GM23248 (cell line): ENCODE measurements around the genes TAFA1 and UBA3.

GRCh38 chr3:65924278-65924902 lies 114.3 kb downstream of the MAGI1 start:
- RAMPAGE, long total RNA: no peak

GRCh38 chr3:66037541-66038263 lies 1.0 kb downstream of the MAGI1 start:
- RAMPAGE, long total RNA: no peak

DNA sequence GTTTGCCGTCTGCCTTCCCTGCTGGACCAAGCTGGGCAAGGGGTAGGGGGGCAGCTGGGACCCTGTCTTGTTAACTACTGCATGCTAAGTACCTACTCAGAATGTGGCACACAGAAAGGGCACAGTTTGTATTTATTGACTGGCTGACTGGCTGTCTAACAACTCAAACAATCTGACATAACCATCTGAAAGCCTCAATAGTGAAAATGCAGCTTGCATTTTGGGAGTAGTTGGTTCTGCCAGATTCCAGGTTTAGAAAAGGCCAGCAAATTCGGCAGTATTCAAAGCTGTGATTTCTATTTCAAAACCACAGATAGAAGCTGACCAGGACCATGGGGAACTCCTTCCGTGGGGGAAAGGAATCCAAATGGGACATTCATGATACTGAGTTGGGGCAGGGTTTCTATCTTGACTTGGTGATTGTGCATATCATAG lies 16.7 kb upstream of the MAGI1 start:
- RAMPAGE, long total RNA: no peak

- RAMPAGE, long total RNA: no peak
Observed at GRCh38 chr3:66153417-66153853, 67.4 kb upstream of the SLC25A26 start.

GRCh38 chr3:66194624-66194872 lies 26.3 kb upstream of the SLC25A26 start:
- RAMPAGE, long total RNA: no peak

DNA sequence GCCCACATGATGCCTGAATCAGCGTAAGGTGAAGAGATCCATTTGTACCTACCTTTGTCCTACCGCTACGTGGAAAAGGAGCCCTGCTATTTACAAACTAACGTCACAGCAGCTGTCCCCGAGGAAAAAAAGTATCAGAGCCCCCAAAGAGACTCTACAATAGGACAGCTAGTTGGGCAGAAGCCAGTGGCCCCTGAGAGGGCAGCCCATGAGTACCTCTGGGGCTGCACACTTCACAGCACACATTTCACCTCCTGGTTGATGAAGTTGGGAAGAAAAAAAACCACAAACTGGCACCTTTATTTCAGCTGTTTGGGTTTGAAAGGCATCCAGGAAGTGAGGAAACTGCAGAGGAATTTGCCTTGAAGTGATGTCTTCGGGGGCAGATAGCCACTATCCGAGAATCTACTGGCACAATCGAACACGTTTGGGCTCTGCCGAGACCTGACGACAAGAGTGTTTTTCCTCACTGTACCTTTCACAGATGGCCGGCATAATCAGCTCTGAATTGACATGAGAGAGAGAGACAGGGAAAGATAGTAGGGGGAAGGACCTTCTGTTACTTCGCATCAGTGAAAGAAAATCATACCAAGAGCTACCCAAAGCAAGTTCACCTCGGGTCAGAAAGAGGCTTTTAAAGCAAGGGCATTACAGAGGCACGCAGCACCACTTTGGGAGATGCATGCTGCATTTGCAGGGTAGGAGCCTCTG lies 59.7 kb downstream of the LRIG1 start:
- RAMPAGE, long total RNA: no peak

- RAMPAGE, long total RNA: no peak
Observed at GRCh38 chr3:66456638-66456947, 44.2 kb downstream of the LRIG1 start.

DNA sequence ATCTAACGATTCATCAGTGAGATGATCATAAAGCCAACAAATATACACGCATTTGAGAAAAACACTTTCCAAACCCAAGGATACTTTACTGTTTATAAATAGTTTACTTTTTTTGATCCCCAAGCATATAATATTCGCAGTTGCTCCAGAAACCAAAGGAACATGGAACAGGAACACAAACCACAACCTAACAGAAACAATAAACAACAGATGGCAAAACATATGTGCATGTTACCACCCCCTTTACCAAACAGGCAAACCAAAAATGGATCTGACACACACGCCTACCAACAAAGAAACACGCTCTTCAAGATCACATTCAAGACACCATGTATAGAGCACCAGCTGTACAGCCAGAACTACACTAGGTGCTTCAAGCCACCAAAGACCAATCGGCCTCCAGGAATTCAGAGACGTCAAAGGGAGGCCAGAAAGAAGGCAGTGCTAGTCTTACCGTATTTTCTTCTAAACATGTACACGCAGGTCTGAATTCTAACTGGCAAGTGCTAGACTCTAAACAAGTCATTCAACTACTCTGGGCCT lies 15.2 kb downstream of the LRIG1 start:
- RAMPAGE, long total RNA: no peak

DNA sequence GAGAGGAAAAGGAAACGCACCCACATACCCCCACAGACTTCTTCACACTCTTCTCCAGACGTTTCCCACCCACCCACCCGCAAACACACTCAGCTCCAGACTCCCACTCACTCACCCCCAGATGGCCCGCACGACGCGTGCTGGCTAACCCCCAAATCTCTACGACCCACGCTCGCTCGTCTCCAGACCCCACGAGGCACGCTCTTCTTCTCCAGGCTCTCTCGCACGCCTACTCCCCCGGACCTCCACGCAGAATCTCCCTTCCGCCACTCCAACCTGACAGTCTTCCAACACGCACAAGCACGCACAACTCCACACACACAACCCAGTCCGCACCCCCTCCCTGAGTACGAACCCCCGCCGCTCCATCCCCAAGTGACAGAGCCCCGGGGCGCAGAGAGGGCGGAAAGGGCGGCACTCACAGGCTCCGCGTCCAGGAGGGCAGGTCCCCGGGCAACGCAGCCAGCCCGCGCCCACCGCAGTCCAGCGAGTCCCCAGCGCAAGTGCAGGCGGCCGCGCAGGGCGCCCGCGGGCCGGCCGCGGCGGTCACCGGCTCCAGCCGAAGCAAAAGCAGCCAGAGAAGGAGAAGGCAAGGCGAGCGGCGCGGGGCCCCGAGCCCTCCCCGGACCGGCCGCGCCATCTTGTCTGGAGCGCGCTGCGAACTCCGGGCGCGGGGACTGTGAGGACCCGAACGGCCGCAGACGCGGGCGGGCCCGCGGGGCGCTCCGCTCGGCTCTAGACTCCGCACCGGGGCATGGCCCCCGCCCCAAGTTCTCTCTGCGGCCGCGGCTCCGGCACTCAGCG lies 852 bp downstream of the LRIG1 start:
- RAMPAGE, long total RNA: no peak

- RAMPAGE, long total RNA: no peak
Observed at GRCh38 chr3:67296479-67296842, 298.4 kb downstream of the KBTBD8 start.

GRCh38 chr3:67647509-67648092 lies 6.8 kb downstream of the SUCLG2 start:
- RAMPAGE, long total RNA: no peak

GRCh38 chr3:67655173-67655425 lies 687 bp upstream of the SUCLG2 start:
- RAMPAGE, long total RNA: no peak

GRCh38 chr3:68003981-68004643 lies at the start of gene TAFA1:
TAFA1 (plus strand) TSS chr3:68004247.
- RAMPAGE, long total RNA: no peak

GRCh38 chr3:69047160-69048348 lies 4.6 kb downstream of the TMF1 start:
- RAMPAGE, long total RNA: no peak

- RAMPAGE, long total RNA: no peak
Observed at GRCh38 chr3:69048349-69048638, 3.8 kb downstream of the TMF1 start.

DNA sequence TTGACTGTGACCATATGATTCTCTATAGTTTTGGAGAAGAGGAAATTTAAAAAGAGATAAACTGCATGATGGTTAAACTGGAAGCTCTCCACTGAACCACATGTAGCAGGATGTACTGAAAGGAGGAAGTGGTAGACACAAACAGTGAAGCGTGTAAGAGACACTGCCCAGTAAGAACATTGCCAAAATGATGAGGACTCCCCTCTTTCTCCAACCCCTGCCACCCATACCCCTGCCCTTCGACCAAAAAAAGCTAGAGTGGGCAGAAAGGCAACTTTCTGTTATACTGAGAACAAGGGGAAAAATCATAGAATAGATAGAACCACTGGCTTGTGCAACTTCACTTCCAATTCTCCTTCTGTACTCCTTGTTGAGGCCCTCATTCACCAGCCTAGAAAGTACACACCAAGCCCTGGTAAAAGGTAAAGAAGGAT lies 6.4 kb upstream of the TMF1 start:
- RAMPAGE, long total RNA: no peak

DNA sequence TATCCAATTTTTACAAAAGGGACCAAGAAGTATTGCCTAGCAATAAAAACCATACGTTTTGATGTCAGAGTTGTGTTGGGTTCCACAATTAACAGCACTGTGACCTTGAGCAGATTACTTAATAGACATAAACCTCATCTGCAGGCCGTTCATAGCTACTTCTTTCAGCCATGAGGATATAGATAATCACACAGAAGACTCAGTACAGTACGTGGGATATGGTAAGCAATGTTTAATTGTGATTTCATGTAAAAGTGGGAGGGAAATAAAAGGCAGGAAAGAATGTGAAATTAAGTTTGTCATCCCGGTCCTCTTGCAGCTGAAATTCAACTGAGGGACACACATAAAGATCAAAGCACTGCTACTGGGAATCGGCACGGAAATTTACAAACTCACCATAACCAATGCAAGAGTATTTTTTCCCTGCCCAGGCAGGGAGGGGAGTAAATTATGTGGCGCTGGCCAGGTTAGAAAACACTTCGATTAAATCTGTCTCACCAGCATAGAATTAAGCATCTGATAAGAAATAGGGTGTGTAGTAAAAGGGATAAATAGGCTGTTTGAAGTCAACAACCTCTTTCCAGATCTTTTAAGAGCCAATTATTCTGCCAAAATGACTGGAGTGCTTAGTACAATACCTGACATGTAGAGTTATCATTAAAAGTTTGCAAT lies 1.0 kb downstream of the UBA3 start:
- RAMPAGE, long total RNA: no peak

- RAMPAGE, long total RNA: start-site peak on the minus strand at chr3:69080355-69080385, 116 and 145 reads in 2 replicates
Observed at GRCh38 chr3:69080173-69080623, at the start of gene UBA3. UBA3 (minus strand) TSS chr3:69080365.

DNA sequence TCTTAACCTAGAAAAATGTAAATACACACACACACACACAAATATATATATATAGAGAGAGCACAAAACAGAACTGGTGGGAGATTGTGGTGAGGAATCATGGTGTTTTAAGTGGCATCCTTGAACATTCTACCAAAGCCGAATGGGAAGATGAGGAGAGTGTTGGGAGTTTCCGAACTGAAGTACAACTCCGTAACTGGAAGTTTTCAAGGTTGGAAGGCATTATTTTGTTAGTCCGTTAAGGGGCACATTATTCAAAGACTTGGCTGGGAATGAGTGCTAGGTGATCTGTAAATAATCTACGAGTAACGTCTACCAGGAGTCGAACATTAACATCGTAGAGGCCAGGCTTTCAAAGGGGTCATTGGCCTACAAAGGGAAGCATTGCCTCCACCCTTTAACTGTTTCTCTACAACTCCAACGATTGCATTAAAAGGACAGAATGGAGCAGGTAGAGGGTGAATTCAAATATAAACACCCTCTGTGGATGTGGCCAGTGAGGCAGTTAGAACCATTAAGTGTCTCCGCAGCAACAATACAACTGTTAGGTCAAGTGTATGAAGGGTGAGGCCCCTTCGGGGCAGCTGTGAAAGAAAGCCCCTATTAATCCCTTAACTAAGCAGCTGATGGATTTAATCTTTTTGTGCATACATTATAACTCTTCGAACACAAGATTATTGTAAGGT lies 126.0 kb upstream of the LMOD3 start:
- RAMPAGE, long total RNA: no peak

- RAMPAGE, long total RNA: no peak
Observed at GRCh38 chr3:69370106-69370596, 15.7 kb downstream of the FRMD4B start.